HCT116 (cell line): Measurements from ENCODE around the genes PHAX, SLC27A6 and ADAMTS19.

- RRBS: no CpG with 5 or more reads among the region's 3 CpGs
Observed at GRCh38 chr5:123032678-123033340, 3.7 kb downstream of the PPIC start.

DNA sequence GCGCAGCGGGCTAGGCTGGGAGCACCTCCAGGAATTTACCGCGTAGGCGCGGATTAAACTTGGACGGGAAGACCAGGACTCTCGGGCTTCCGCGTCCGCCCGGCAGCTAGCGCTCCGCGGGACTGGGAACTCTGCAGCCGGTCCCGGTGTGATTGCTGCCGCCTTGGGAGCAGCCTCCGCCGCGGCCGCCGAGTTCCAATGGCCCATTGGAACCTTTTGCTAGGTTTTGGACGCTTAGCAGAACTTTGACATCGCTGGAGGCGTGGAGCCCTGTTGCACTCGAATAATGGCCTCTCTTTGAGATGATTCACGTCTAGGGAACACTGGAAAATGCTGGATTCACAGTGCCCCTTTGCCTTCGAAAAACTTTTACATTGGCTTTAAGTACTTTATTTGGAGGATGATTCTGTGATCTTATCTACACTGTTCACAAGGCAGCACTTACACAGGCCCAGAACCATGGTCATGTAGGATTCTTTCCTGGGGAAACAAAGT is 459 bp upstream of the PPIC start:
- RRBS: 3% methylated on average over 5 of the region's 29 CpGs

DNA sequence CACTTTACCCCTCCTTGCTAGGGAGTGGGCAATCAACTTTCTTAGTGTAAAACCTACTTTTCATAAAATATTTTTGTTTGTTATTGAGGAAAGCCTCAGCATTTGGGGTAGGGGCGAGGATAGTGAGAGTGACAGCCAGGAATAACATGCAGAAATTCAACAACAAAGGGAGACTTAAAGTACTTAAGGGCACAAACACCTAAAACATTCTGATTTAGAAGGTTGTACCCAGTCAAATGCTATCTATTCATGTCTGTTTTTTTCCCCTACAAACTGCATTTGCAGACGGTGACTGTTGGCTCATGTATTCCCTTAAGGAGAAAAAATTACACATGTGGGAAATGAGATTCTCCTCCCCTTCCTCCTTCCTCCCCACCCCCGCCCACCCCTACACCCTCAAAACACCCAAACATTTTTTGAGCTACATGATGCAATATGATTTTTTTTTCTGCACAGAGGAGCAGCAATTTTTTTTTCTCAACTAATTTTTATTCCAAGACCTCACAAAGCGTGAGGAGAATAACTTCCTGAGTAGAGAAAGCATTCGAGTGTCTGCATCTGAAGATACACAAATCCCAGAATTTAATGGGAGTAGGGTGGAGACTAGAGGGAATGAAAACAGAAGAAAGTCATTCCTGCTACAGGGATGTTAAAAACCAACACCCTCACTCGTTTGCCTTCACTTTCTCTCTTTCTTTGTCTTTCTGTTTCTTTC is 118.0 kb downstream of the PRDM6 start:
- RRBS: no CpG with 5 or more reads among the region's 6 CpGs

DNA sequence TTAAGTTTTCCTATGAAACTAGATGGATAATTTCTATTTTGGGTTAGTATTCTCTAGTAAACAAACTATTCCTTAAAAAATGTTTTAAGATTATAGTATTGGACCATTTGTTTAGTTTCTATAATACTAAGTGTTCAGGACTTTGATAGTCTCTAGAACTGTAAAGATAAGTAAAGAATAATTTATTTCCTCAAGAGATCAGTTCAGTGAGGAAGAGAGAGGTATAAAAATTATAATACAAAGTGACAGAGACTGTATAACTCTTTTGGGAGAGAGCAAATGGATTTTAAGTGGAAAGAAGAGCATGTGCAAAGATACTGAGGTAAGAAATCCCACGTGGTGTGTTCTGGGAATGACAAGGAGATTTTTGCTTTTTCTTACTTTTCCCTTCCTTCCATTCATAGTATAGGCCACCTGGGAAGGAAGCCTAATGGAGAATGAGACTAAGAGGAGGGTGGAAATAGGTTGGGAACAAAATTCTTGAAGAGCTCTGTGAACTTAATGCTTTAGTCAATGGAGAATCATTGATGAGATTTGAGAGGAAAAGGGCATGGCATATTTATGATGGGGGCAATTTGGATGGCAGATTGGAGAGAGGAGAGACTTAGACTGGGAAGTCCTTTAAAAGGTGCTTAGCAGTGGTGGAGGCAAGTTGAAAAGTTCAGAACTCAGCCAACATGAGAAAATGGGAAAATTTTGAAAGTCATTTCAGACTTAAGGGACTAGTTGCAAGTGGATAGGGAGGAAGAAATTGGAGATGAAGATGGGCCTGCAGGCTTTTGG is 97.6 kb downstream of the CSNK1G3 start:
- RRBS: no CpG with 5 or more reads among the region's 1 CpG

- RRBS: no CpG with 5 or more reads among the region's 4 CpGs
Observed at GRCh38 chr5:124677743-124678305, 68.6 kb downstream of the ZNF608 start.

- RRBS: no CpG with 5 or more reads among the region's 3 CpGs
Observed at GRCh38 chr5:124742676-124743210, 3.7 kb downstream of the ZNF608 start.

GRCh38 chr5:124952802-124953054 is 206.3 kb upstream of the ZNF608 start:
- RRBS: no CpG with 5 or more reads among the region's 3 CpGs

GRCh38 chr5:126508470-126509334 is 85.5 kb downstream of the GRAMD2B start:
- RRBS: no CpG with 5 or more reads among the region's 9 CpGs

DNA sequence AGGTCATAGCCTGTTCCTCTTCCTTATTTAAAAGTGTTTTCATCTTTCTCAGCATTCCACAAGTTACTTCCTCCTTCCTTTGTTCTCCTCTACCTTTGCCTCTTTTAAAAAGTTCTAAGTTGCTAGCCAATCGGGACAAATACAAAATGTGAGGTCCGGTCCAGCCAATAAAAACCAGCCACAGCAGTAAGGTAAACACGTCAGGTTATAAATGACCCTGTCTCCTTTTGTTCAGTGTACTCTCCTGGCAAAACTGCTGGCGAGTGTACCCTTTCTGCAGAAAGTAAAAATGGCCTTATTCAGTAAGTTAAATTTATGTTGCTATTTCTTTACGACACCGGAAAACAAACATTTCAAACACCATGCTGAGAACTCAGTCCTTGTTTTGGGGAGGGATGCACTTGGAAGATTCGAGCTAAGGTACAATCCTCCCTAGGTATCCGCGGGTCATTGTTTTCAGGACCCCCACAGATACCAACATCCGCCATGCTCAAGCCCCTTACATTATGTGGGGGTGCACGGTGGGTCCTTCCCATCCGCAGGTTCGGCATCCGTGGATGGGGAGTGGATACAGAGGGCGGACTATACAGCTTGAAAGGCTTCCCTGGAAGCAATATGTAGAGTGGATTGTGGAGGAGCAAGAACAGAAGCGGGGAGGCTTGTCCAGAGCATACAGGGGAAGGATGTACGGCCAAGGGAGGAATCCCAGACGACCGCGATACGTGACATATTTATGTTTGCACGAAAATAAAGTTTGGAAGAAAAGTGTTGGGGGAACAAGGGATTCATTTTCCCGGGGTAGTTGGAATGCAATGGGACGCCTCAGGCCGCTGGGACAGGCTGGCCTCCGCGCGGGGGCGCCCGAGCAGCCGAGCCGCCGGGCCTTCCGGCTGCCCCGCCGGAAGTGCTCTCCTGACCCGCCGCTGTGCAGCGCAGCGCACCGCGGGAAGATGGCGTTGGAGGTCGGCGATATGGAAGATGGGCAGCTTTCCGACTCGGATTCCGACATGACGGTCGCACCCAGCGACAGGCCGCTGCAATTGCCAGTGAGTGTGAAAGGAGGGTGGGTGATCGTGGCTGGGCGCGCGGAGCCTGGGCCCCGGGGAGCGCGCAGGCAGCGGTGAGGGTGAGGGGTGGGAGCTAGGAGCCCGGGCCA is at the start of gene PHAX:
TSS of gene PHAX (plus strand) at position 935 of the 1,156 bp plus-strand sequence.
- RRBS: 1% methylated on average over 16 of the region's 61 CpGs

DNA sequence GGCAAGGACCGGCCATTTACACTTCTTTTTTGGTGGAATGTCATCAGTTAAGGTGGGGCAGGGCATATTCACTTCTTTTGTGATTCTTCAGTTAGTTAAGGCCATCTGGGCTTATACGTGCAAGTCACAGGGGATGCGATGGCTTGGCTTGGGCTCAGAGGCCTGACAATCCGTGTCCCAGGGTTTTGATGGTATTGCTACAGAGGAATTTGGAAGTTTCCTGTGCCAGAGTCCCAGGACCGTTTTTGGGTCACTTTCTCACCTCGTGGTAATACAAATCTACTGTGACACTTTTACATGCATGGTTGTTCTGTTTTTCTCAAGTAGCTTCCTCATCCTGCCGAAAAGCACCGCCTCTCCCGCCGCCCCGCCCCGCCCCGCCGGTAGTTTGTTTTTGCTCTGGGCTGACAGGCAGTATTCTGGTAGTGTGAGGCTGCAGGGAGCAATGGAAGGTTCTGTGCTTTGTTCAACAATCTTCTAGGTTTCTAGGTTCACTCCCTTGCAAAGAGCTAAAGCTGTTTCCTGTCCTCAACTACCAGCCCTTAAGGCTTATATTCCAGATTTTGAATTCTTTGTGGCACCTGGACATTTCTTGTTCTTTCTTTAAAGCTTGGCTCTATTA is 68.7 kb downstream of the LMNB1 start:
- RRBS: no CpG with 5 or more reads among the region's 14 CpGs

DNA sequence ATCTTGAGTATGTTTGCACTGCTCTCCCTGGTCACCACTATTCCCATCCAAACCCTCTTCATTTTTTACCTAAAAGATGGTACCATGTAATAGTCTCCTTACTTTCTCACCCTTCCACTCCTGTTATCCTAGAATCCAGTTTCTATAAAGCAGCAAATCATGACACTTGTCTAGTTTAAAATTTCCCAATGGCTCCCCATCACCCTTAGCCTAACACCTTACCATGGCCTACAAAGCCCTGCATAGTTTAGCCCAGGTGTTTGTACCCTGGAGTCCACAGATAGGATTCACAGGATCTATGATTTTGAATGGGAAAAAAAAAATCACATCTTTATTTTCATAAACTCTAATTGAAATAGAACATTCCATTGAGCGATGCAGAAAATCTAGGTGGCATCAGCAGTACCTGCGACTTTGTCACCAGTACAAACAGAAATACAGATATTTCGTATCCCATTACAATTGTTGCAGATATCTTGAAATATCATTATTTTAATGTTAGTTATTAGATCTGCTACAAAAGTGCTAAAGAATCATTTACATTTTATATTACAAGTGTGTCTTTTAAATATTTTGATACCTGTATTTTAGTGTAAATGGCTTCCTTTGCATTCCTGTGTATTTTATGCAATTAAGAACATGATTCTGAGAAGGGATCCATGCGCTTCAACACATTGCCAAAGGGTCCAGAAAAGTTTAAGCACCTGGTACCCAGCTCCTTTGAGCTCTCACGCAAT is 110.2 kb downstream of the LMNB1 start:
- RRBS: no CpG with 5 or more reads among the region's 5 CpGs

DNA sequence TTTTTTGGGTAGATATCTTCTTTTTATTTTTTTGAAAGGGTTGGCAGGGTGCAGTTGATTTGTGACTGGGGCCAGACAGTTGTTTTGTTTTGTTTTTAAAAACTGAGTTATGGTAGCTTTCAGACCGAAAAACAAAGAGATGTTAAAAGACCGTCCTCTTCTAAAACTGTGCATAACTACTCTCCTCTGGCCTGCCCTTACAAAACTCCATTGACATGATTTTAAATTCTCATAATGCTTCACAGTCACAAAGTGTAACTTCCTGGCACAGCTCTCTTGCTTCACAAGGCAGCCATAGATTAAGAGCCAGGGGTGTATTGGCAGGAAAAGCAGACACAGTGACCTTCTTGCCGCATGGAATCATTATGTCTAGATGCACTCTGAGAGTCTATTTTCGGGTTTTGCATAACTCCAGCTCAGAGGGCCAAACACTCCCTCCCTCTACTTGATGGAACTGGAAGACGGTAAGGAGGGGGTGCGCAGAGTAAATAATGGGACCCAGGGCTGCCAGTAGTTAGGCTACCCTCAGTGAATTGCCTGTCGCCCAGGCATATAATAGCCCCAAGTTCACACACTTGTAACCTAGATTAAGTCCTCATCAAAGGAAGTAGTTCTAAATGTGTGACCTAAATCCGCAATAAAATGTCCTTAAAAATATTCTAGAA is 110.1 kb downstream of the MARCHF3 start:
- RRBS: no CpG with 5 or more reads among the region's 8 CpGs

DNA sequence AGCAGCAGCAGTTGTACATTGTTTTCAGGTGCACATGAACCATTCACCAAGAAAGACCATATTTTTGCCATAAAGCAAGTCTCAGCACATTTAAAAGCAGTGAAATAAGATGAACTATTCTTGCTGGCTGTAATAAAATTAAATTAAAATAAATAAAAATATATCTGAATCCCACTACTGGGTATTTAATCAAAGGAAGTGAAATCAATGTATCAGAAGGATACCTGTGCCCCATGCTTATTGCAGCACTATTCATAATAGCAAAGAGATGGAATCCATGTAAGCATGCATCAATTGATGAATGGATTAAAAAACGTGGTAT is 5.0 kb upstream of the MEGF10 start:
- RRBS: no CpG with 5 or more reads among the region's 1 CpG

GRCh38 chr5:127553508-127554153 is 36.2 kb downstream of the PRRC1 start:
- RRBS: no CpG with 5 or more reads among the region's 4 CpGs

DNA sequence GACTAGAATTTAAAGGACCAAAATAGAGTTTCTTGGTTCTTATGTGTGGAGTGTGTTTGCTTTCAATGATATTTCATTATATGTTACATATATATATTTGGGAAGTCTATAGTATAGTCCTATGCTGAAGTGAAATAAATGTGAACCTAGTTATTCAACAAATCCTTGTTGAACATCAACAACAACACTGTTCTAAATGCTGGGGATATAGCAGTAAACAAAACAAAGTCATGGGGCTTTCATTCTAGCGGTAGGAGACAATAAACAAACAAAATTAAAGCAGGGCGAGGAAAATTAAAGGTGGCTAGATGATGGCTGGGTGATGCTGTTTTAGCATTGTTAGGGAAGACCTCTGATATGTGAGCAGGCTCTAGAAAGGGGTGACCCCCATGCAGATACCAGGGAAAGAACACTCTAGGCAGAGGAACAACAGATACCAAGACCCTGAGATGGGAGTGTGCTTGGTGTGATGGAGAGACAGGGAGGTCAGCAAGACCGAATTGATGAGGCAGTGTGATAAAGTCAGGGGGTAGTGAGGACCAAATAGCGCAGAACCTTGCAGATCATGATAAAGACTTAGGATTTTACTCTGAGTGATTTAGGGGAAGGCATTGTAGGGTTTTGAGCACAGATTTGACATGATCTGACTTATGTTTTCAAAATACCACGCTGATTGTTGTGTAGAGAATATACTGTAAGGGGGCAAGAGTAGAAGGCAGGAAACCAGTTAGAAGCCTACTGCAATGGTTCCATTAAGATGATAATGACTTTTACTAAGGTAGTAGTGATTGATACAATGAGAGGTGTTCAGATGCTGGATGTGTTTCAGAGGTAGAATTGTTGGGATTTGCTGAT is 7.0 kb downstream of the SLC12A2 start:
- RRBS: no CpG with 5 or more reads among the region's 5 CpGs

- RRBS: no CpG with 5 or more reads among the region's 2 CpGs
Observed at GRCh38 chr5:128167504-128168063, 84.0 kb downstream of the SLC12A2 start.

- RRBS: 1% methylated on average over 14 of the region's 62 CpGs
Observed at GRCh38 chr5:128964811-128965833, at the start of gene SLC27A6. TSS of gene SLC27A6 (plus strand) at chr5:128965488.

DNA sequence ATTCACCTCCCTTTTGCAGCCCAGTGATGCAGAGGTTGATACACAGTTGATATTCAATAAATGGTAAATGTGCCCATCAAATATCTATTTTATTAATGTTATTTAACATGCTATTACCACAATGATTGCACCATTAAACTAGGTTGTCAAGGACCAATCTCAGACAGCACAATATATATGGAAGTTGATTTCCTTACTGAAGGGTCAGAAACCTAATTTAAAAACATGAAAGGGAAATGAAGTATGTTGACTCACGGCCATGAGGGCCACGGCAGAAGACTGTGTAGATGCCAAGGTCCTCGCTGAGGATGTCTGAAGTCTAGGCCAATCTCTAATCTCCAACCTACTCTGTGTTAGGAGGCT is 1.7 kb upstream of the ISOC1 start:
- RRBS: no CpG with 5 or more reads among the region's 3 CpGs

DNA sequence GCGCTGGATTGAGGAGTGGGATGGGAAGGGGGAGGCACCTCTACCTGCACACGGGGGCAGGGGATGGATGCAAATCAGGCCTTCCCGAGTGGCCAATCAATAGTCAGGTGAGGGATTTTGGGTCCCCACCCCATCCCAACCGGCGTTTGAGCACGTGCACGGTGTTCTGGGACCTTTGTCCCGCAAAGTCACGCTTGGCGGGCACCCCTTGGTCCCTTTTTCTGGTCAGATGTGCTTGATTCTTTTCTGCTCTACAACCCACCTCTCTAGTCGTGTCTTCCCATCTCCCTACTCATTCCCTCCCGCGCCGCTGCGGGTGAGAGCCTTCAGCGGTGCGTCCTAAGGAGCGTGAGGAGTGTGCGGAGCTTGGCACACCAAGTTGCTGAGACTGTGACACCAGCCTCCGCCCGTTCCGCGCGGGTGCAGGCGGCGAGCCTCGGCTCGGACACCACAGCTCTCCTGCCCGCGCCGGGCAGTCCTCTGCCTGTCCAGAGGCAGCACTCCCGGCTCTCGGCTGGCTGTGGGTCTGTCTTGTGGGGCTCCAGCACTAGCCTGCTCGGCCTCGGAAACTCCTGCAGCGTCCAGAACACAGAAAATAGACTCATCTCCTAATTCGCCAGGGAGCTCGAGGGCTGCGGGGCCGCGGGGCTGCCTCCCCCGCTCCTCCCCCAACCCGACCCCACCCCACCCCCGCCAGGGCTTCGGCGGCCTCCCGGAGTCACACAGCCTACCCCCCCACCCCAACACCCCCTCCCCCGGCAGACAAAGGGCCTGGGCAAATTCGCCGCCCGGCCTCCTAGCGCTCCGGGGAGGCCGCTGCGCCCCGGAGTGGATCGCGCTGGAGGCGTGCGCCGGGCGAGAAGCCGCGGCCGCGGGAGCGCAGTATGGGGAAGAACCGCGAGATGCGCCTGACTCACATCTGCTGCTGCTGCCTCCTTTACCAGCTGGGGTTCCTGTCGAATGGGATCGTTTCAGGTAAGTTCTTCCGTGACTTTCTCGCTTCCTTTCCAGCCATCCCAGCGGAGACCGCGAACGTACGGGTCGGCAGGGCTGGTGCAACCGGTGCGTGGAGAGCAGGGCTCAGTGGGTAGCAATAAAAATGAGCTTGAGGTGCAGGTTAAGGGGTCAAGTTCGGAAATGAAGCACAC is at the start of gene ADAMTS19:
TSS of gene ADAMTS19 (plus strand) at position 791 of the 1,148 bp plus-strand sequence.
- RRBS: 100% methylated on average over 1 of the region's 83 CpGs